SJCRH30 (cell line): ENCODE results near the genes WDR1 and CLNK.

- RAMPAGE, long total RNA, result no peak
Observed at GRCh38 chr4:10115084-10115648, 1.4 kb downstream of the WDR1 start.

DNA sequence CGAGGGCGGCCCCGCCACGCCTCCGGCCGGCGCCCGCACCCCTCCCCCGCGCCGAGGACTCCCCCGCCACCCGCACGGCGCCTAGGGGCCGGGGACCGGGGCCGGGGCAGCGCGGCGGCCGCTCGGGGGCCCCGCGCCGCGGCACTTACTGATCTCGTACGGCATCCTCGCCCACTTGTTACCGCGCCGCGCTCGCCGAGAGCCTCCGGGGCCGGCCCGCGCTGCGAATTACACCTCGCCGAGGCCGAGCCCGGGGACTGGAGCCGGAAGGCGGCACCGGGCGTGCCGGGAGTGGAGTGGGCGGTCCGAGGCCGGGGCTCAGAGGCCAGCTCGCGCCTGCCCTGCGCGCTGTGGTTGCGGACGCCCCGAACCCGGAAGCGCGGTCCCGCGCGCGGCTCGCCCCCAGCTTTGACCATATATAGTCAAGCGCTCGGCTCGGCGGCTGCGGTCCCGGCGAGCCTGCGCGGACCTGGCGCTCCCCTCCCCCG is at the start of gene WDR1:
Gene WDR1, minus strand, starts transcription at position 298 of the 488 bp plus-strand sequence.
- RAMPAGE, long total RNA, result no peak

DNA sequence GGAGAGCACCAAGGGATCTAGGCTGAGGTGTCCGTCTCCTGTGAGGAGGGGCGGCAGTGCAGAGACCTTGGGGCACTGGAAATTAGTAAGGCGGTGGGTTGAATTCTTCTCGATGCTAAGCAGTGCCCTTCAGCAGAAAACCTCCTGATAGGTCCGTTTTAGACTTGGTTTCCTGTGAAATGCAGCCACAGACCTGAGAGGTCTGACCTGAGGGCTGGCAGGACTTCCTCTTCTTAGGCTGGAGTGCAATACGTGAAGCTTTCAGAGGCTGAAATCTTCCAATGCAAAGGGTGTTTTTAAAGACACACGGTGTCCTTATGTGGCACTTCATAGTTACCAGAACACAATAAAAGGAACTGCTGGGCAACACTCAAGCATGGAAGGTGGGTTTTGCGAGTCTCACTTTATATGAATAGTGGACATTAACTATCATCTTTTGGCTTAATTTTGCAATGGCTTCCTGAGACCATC is at the start of gene CLNK:
Gene CLNK, minus strand, starts transcription at position 90 of the 471 bp plus-strand sequence.
- RAMPAGE, long total RNA, result no peak

GRCh38 chr4:11118748-11119171 is 309.9 kb downstream of the HS3ST1 start:
- RAMPAGE, long total RNA, result no peak

DNA sequence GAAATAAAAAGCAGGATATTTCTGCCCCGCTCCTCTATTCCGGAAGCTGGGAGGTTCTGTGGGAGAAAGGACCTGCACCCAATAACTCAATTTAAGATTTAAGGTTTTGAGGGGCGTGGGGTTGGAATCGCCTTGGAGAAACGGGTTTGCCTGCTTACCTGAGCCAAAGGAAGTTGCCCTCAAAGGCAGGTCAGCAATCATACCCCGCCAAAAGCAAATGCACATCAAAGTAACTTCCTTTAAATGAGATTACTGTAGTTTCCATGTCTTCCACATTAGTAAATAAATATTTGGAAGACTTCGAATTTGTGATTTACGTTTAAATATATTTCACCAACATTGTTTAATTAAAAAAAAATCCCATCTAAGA is 999 bp upstream of the HS3ST1 start:
- RAMPAGE, long total RNA, result no peak

- RAMPAGE, long total RNA, result no peak
Observed at GRCh38 chr4:11468746-11469298, 40.1 kb upstream of the HS3ST1 start.

DNA sequence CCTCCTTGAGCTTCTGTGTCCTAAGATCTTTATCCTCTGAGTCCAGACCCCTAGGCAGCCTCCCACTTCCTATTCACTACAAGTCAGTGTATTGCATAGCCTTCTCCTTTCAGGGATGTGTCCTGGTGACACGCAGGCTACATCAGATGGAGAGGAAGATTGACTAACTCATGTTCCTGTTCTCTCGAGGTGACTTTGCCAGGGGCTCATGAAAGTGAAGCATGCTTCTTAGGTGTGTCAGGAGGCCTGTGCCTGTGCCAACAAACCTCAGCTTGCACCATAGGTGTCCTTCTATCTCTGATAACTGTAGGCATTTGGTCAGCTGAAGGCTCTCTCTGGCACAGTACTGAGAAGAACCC is 195.7 kb upstream of the HS3ST1 start:
- RAMPAGE, long total RNA, result no peak

DNA sequence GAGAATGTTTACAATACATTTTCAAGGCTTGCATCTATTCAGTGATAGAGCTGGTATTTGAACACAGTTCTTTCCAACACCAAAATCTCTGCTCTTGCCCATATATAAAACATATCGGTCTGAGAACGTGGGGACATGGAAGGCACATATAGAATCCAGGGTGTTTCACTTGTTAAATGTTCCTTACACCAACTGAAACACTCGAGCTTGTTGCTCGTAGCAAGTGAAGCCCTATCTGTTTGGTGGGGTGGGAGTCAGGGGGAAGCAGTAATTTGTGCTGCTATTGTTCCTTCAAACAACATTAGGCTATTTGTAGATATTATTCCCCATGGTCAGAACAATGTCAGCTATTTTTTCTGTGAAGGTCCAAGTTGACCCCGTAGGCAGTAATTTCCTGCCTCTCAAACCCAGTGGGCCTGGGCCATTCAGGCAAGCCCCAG is 196.2 kb upstream of the HS3ST1 start:
- RAMPAGE, long total RNA, result no peak

DNA sequence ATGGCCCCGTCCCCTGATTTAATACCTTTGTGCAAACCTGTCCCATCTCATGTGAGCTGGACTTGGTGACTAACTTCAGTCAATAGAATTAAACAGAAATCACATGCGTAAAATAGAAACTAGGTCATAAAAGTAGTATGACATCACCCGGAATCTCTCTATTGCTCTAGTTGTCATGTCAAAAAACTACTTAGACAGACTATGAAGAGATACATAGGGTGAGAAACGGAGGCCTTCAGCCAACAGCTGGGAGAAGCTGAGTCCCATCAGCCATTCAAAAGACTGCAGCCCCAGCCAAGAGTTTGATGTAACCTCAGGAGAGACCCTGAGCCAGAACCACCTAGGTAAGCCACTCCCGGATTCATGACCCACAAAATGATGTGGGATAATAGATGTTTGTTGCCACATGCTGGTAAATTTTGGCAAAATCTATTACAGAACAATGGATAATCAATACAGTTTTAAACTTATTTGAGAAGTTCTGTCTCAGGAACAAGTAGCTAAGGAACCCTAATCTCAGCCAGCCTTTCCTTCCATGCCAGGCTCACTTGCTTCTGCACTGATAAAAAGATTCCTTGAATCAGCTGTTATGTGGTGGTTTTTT is 293.7 kb upstream of the HS3ST1 start:
- RAMPAGE, long total RNA, result no peak

- RAMPAGE, long total RNA, result no peak
Observed at GRCh38 chr4:13281032-13281731, 203.0 kb downstream of the RAB28 start.

DNA sequence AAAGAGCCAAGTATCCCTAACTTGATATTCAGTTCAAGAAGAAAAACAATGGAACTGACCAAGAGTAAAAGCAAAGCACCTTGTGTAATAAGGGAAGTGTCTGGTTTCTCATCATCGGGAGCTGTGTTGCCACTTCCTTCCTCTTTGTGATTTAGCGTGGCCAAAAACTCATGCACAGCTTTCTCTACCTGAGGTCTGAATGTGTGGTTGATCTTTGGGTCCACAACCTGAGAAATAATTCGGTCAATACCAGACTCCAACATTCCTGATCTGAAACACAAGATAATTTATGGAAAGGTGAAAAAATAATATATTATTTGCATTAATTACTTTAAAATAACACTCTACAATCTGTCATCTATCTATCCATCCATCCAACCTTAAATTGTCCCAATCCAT is 12.3 kb downstream of the BOD1L1 start:
- RAMPAGE, long total RNA, result no peak

DNA sequence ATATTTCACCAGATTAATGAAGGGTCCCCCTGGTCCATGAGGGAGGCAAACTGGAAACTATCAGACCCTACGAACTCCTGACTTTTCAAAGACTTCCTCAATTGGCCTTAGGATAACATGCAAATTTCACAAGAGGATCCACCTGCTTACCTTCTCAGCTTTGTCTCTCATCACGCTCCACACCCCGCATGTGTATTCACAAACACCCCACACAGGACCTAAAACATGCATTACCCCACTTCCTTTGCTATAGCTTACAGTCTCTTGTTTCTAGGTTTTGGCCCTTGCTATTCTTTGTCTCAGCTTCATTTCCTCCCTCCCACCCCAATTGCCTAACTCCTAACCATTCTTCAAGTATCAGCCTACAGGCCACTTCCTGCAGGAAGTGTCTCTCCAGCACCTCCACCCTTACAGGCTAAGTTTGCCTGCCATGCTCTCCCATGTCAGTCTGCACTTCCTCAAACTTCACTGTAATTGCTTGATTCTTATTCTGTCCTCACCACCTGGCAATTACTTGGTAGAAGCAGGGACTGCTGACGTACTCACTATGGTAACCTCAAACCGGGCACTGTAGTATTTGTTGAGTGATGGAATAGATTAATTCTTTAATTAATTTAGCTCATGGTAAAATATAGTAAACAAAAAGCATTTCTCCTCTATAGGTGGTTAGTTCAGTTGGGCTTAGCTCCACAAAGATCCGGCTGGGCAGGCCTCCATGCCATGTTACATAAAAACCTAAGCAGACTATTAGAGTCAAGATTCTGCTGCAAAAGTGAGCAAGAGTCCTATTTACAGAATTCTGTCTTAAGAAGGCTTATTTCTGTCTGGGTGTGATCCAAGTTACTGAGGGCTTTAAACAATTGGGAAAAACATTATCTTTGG is 124.9 kb upstream of the CPEB2 start:
- RAMPAGE, long total RNA, result no peak

DNA sequence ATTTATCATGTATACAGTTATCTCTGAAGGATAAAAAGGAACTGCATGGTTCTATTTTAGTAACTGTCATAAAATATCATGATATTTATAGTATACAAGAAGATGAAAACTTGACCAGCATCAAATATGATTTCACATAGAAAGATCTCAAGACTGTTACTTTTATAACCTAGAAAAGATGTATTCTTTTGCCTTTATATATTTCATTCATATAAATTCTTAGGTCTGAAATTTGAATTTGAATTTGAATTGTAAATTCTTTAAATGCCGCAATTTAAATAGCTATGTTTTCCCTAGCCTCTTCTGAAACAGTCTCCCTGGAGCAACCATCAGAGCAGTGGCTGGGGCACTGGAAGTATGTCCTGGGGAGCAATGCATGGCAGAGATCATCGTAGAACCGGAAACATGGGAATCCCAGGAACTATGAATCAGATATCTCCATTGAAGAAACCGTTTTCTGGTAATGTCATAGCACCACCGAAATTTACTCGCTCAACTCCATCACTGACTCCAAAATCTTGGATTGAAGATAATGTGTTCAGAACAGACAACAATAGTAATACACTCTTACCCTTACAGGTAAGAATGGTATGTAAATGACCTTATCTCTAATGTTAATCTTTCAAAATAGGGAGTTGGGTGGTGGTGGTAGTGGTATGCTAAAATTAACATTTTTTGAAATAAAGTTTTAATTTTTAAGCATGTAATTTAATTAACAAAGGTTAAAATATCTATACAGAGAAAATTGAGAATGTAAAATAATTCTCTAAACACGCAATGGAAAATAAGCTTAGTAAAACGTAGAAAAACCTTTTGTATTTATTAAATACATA is 4.9 kb downstream of the CPEB2 start:
- RAMPAGE, long total RNA, result no peak

GRCh38 chr4:15029607-15030191 is 27.4 kb downstream of the CPEB2 start:
- RAMPAGE, long total RNA, result no peak

DNA sequence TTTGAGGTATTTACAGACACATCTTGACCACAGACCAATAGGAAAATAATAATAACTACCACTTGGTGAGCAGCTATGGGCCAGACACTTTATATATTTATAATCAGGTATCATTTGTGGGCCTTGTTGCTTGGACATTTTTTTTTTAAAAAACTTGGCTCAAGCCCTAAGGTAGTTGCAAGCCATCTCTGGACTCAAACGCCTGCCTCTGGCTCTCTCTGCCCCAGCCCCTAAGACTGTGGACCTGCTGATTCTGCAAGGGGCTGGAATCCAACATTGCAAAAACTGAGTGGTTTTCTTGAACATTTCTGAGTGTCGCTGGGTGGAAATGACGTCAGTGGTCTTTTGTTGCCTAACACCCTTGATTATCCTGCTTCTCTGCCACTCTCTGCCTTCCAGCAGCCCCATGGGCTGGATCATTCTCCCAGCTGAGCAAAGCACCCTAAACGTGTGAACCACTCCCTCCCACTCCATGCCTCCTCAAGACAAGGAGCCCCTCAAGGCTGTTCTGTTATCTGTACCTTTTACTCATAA is 16.6 kb downstream of the BST1 start:
- RAMPAGE, long total RNA, result no peak

- RAMPAGE, long total RNA, result no peak
Observed at GRCh38 chr4:15756150-15756749, 21.9 kb upstream of the CD38 start.

DNA sequence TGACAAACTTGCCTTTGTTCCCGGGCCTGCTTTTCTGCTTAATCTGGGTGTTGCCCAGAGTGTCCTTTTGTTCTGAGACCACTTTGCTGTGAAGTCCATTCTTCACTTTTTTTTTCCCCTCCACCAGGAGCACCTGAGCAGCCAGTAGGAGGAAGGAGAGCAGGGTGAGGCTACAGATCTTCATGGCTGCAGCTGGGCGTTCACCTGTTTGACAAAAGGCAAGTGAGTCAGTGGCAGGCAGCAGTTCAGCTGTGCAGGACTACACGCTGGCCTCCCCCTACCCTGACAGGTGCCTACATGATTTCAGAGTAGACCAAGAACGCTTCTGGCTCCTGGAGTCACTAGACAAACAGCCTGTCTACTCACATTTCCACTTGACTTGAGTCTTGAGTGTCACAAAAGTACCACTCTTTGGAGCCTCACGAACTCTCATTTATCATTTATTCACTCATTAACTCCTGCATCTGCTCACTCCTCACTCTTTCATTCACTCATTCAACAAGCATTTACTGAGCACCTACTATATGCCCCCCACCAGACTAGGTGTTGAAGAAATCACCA is 2.0 kb downstream of the FGFBP1 start:
- RAMPAGE, long total RNA, result no peak

GRCh38 chr4:16025229-16025760 is 58.5 kb downstream of the PROM1 start:
- RAMPAGE, long total RNA, result no peak

DNA sequence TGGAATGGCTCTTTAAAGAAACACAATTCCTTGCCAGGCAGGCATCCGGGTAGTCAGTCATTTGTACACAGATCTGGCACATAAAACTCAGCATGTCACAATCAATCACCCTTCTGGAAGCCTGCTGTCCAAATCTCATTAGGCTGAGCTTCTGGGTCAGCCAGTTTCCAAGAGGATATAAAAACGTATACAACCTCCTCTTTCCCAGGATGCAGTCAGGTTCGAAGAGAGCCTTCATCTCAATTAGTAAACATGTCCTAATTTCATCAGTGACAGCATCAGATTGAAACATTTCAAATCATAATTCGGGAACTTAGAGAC is 26.7 kb downstream of the PROM1 start:
- RAMPAGE, long total RNA, result no peak

DNA sequence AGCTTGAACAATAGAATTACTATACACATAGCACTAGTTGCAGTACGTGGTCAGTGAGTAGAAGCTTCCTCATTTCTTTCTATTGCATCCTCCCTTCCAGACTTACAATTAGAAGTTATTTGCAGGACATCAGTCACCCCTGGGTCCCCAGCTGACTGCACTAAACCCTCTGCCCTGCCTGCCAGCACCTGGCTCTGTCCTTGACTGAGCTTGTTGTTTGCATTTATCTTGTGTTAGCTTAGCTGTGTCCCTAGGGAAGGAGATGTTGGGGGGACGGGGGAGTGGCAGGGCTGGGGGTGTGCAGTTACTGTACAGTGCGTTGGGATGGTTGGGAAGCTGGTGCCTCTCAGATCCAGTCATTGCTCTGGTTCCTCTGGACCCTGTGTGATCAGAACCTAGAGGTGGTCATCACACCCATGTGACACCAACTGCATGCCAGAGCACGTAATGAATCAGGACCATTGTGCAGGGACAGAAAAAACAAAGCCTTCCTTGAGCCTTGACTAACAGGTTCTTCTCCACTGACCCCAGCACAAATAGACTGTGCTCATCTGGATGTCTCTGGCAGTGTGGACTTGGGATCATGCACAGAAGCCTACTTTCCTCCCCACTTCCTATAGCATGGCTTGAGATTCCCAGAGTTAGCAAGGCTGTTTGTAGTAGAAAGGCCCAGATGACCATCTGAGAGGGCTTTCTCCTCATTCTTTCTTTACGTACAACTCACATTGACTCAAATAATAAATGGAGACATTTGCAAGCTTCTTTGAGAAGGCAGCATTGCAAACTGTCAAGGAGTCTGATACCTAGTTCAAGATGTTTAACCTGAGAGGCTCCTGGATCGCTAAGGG is 32.8 kb upstream of the PROM1 start:
- RAMPAGE, long total RNA, result no peak